Stomach (tissue), 7 donors: ENCODE results near the genes GJB2 and XPO4.

DNA sequence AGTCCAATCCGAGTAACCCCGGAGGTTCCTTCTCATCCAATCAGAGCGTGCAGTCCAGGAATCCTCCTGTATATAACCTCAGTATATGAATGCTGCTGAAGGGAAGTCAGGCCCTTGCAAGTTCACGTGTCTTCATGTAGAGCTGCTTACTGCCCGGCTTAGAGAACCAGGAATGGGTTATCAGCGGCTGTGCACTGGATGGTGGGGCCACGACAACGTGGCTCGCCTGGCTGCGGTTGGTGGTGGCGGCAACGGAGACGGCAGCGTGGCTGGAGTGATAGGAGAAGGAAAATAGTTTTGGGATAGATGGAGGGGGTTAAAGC lies 63.2 kb downstream of the TUBA3C start:
- PRO-cap: no peak
- RAMPAGE, long total RNA, 5 experiments: no peak in any of the 5 experiments
- RRBS: 100% methylated on average over 2 of the region's 14 CpGs

GRCh38 chr13:19688166-19689400 lies 55.1 kb downstream of the MPHOSPH8 start:
- PRO-cap: no peak
- RAMPAGE, long total RNA, 5 experiments: start-site peak on the minus strand in 3 of 5 experiments, at chr13:19688201-19688849 at its widest, 10 to 27 reads per replicate
- RRBS: no CpG with 5 or more reads among the region's 14 CpGs

GRCh38 chr13:19860908-19861497 lies 2.4 kb downstream of the ZMYM5 start:
- PRO-cap: no peak
- RAMPAGE, long total RNA, 5 experiments: no peak in any of the 5 experiments
- RRBS: no CpG with 5 or more reads among the region's 4 CpGs

DNA sequence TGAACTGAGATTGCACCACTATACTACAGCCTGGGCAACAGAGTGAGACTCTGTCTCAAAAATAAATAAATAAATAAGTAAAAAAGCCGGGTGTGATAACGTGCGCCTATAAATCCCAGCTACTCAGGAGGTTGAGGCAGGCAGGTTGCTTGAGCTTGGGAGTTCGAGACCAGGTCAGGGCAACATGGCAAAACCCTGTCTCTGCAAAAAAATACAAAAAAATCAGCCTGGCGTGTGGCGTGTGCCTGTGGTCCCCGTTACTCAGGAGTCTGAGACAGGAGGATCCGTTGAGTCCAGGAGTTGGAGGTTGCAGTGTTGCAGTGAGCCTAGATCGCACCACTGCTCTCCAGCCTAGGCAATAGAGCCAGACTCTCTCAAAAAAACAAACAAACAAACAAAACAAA lies 27.3 kb downstream of the ZMYM2 start:
- PRO-cap: no peak
- RAMPAGE, long total RNA, 5 experiments: no peak in any of the 5 experiments
- RRBS: no CpG with 5 or more reads among the region's 9 CpGs

GRCh38 chr13:20118232-20118540 lies 42.7 kb downstream of the GJA3 start:
- PRO-cap: no peak
- RAMPAGE, long total RNA, 5 experiments: no peak in any of the 5 experiments
- RRBS: 2% methylated on average over 8 of the region's 19 CpGs

DNA sequence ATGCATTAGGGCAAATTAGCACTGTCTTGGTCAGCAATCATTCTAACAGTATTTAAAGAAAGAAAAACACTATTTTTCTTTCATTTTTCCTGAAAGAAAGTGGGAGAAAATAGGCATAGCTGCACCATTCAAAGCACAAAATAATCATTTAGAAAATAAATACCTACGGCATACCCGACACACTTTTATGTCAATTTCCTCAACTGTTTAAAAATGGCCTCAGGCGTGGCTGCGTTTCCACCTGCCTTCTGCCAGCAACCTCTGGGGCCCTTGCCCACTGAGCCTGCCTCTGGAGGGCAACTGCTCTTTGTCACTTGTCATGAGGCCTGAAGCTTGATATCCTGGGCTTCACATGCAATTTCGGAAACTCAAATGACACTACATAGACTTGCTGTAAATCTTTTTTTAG lies 19.8 kb downstream of the GJA3 start:
- PRO-cap: no peak
- RAMPAGE, long total RNA, 5 experiments: no peak in any of the 5 experiments
- RRBS: no CpG with 5 or more reads among the region's 5 CpGs

- PRO-cap: bidirectional peak, plus-strand start at chr13:20193004, minus-strand start at chr13:20192964
- RAMPAGE, long total RNA, 5 experiments: no peak in any of the 5 experiments
- RRBS: 2% methylated on average over 36 of the region's 91 CpGs
These were observed at the start of gene GJB2 for GRCh38 chr13:20192470-20193143. GJB2 (minus strand) TSS chr13:20192938.

DNA sequence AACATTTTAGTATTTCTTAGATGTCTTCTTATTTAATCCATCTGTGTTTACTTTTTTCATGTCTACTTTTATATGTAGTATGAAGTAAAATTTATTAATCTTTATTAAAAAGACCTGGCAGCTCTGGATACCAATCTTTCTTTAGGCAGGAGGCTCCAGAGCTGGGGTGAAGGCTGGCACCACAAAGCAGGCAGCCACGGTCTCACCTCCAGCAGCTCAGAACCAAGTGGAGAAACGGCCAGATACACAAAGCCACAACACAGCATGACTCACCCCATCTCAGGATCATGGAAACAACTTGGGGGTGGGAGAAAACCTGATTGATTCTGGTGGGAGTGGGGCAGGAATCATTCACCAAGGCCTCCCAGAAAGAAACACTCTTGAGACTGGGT lies 64.3 kb downstream of the CRYL1 start:
- PRO-cap: no peak
- RAMPAGE, long total RNA, 5 experiments: no peak in any of the 5 experiments
- RRBS: no CpG with 5 or more reads among the region's 2 CpGs

DNA sequence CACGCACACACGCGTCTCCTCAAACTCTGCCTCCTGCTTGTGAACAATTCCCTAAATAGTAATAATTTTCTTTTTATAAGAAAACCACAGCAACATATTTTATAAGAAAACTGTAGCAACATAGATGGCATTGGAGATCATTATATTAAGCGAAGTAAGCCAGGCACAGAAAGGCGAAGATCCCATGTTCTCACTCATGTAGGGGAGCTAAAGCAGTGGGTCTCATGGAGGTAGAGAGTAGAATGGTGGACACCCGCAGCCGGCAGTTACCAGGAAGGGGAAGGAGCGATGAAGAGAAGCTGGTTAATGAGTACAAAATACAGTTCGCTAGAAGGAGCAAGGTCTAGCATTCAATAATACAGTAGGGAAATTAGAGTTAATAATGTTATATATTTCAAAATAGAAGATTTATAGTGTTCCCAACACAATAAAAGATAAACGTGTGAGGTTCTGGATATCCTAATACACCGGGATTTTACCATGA lies 42.8 kb downstream of the CRYL1 start:
- PRO-cap: no peak
- RAMPAGE, long total RNA, 5 experiments: no peak in any of the 5 experiments
- RRBS: no CpG with 5 or more reads among the region's 11 CpGs

DNA sequence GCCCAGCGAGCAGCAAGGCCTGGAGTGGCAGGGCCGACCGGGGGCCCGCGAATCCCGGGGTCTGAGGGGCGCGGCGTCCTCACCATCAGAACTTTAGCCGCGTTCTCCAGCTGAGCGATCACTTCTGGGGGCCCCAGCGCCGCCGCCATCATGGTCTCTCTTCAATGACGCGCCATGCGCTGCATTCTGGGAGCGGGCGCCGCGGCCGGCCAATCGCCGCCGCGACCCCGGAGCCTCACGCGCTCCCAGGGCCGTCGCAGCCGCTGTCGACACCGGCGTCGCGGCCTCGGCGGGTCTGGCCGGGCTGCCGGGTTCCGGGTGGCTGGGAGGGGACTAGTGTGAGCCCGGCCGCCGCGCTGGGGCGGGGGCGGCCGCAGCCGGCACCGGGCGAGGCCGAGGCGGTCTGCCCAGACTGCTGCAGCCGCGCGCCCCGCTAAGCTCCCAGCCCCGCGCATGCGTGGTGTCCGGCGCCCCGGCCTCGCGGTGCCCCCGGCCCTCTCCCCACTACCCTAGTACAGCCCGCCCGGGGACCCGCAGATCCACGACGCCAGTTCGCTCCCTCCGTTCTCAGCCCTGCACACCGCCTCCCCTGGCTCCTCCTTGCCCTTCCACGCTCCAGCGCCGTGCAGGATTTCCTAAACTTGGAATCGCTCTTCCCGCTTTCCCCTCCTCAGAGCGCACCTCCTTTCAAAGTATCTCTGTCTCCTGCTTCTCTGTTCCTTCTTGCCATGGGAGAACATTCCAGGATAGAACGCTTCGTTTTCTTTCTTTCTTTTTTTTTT lies at the start of gene XPO4:
TSS of gene XPO4 (minus strand) at position 160 of the 782 bp plus-strand sequence.
- PRO-cap: bidirectional peak, plus-strand start at position 212 of the sequence, minus-strand start at position 158 of the sequence
- RAMPAGE, long total RNA, 5 experiments: start-site peak on the minus strand in 4 of 5 experiments, centred at positions 159 to 172 of the sequence, 86 to 504 reads per replicate
- RRBS: 2% methylated on average over 17 of the region's 84 CpGs

- PRO-cap: no peak
- RAMPAGE, long total RNA, 5 experiments: start-site peak on the minus strand in 1 of 5 experiments, at chr13:20973953-20974514 at its widest, 22 reads per replicate
- RRBS: no CpG with 5 or more reads among the region's 3 CpGs
These were observed 71.6 kb upstream of the XPO4 start for GRCh38 chr13:20974151-20974578.

- PRO-cap: no peak
- RAMPAGE, long total RNA, 5 experiments: no peak in any of the 5 experiments
- RRBS: no CpG with 5 or more reads among the region's 9 CpGs
These were observed 63.7 kb downstream of the LATS2 start for GRCh38 chr13:20997616-20998148.

GRCh38 chr13:21059761-21060581 lies 1.4 kb downstream of the LATS2 start:
- PRO-cap: bidirectional peak, plus-strand start at chr13:21060496, minus-strand start at chr13:21060176
- RAMPAGE, long total RNA, 5 experiments: no peak in any of the 5 experiments
- RRBS: 4% methylated on average over 6 of the region's 61 CpGs

DNA sequence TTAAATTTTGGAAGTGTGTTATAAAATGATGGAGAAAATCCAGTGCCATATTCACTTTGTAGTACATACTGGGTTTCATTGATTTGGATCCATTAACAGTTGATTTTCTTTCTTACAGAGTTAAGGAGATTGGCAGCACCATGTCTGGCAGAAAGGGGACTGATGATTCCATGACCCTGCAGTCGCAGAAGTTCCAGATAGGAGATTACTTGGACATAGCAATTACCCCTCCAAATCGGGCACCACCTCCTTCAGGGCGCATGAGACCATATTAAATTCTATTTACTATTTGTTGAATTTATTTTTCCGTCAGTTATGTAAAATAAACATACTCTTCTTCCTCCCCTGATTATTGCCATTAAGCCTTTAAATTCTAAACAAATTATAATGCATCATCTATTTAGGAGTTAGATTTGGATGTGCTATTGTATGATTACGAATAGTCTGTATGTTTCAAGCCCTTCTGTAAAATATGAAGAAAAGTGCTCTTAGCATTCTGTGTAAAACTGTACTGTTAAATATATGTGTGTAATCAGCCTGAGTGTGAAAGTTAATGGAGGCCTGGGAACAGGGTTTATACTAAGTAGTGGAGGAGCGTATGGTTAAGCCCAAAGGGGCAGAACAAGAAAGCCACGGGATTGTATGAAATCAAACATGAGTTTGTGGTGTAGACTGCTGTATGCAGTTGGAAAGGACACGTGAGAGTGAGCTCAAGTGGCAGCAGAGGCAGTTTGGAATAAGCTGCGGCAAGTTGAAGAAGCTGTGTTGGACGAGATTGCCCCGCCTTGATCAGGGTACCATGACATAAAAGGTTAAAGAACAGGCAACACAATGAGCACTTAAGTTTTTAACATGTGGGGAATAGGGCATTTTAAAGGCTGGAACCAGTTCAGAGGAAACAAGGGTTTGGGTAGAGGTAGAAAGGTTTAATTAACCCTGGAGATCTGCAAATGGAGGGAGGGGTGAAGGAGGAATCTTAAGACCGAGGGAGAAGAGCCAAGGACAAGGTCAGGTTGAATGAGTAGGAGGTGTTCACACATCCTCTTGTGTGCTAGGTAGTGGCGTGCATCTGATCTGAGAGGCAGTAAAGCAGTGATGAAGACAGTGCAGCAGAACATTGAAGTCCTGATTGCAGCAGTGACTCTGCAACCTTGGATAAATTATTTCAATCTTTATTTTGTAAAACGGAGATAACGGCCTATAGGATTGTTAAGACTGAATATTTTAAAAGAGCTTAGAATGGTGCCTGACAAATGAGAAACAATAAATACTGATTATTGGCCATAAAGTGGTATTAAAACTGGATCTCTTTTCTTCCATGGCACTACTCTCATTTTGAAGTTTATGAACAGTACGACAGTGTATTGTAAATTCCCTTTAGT lies 7.6 kb downstream of the SAP18 start:
- PRO-cap: no peak
- RAMPAGE, long total RNA, 5 experiments: no peak in any of the 5 experiments
- RRBS: no CpG with 5 or more reads among the region's 16 CpGs

GRCh38 chr13:21177011-21177421 lies 558 bp downstream of the MRPL57 start:
- PRO-cap: no peak
- RAMPAGE, long total RNA, 5 experiments: no peak in any of the 5 experiments
- RRBS: 2% methylated on average over 1 of the region's 20 CpGs

- PRO-cap: no peak
- RAMPAGE, long total RNA, 5 experiments: no peak in any of the 5 experiments
- RRBS: no CpG with 5 or more reads among the region's 8 CpGs
These were observed 120.6 kb downstream of the MRPL57 start for GRCh38 chr13:21296955-21297466.

DNA sequence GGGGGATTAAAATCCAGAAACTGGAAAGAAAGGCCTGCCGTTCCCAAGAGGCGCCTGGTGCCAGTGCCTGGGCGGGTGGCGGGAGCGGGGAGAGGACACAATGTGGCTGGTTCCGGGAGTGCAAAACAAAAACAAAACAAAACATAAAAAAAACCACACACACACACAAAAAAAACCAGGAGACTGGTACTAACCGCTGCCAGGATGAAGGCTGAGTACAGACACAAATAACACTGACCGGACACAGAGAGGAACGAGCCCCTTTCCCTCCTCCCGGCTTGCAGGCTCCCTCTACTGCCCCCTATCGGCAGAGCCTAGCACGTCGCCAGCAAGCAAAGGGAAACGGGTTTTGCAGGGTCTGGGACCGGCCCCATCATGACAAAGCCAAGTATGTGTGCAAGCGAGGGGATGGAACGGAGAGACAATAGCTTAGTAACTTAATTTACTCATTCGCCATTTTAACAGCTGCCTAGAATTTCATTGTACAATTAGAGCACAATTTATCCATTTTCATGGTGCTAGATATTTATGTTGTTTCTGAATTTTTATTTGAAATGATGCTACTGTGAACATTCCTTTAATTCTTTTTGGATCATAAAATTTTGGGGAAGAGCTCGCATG lies 17.9 kb upstream of the ZDHHC20 start:
- PRO-cap: unidirectional peak, minus-strand start at position 278 of the sequence
- RAMPAGE, long total RNA, 5 experiments: no peak in any of the 5 experiments
- RRBS: 3% methylated on average over 6 of the region's 19 CpGs

GRCh38 chr13:22506322-22506905 lies 674.4 kb upstream of the SGCG start:
- PRO-cap: no peak
- RAMPAGE, long total RNA, 5 experiments: no peak in any of the 5 experiments
- RRBS: no CpG with 5 or more reads among the region's 7 CpGs

DNA sequence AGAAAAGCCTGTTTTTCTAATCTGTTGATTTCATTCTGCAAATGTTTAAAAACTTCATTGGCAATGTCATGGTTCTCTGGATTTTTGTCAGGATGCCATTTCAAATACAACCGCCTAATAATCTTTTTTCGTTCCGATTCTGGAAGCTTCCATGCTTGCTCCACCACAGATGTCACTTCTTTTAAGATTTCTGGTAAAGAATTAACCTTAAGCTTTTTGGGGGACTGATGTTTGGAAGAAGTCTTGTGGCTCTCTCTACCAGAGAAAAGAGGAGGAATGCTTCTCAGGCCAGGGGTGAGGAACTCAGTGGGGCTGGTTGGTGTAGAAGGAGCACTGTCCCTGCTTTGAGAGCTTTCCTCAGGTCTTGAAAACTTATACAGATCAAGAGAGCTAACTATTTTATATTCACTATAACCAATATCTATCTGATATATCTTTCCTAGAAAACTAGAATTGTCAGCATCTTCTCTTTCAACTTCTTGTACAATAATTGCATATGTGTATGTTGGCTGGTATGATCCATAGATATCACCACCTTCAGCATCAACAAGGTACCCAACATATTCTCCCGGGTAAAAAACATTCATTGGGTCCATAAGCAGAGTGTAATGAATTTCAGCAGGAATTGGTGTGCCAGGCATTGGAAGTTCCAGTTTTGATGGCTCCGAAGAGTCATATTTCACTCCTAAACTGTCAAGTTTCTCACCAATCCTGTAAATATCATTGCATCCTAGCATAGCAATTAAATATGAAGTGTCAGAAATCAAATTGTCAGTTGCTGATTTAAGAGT lies 102.5 kb downstream of the SACS start:
- PRO-cap: no peak
- RAMPAGE, long total RNA, 5 experiments: no peak in any of the 5 experiments
- RRBS: no CpG with 5 or more reads among the region's 5 CpGs

DNA sequence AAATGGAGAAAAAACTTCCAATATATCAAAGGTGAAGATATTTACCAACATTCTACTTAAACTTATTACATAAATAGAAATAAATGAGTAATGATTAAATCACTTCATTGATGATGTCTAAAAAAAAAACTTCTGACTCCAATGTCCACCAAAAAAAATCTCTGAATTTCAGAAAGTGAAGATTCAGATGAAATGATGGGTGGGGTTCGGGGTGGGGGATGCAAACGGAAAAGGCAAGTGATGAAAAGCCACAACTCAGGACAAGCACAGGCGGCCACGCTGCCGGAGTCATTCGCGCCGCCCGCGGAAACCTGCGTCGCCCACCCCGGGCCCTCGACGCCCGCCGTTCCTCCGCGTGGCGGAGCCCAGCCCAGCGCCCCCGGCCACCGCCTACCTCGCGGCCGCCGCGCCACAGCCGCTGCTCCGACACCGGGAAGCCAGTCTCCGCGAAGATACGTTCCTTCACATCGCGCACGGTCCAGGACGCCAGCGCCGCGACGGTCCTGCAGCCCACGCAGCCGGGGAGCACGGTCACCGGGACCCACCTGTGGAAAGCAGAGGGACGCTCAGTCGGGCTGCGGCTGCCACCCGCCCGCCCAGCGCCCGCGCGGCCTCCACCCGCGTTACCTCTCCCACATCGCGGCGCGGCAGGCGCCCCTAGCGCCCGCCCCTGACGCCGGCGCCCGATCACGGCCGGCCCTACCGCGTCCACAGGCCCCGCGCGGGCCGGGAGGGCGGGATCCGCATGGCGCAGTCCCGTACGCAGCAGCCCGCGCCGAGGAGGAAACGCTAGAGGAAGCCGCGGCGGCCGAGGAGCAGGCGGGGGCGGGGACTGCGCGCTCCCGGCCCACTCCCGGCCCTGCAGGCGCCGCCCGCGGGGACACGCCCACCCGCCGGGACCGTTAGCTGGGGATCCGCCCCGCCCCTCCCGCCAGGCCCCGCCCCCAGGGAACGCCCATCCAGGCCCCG lies 58.5 kb downstream of the SACS start:
- PRO-cap: unidirectional peak, minus-strand start at position 625 of the sequence; bidirectional peak, plus-strand start outside the sequence, minus-strand start at position 772 of the sequence
- RAMPAGE, long total RNA, 5 experiments: start-site peak on the minus strand in 1 of 5 experiments, centred at position 642 of the sequence, 20 reads per replicate
- RRBS: 1% methylated on average over 60 of the region's 109 CpGs